Colonic mucosa (tissue), 1 donor: Measurements from ENCODE around the genes PTGER4 and SELENOP.

DNA sequence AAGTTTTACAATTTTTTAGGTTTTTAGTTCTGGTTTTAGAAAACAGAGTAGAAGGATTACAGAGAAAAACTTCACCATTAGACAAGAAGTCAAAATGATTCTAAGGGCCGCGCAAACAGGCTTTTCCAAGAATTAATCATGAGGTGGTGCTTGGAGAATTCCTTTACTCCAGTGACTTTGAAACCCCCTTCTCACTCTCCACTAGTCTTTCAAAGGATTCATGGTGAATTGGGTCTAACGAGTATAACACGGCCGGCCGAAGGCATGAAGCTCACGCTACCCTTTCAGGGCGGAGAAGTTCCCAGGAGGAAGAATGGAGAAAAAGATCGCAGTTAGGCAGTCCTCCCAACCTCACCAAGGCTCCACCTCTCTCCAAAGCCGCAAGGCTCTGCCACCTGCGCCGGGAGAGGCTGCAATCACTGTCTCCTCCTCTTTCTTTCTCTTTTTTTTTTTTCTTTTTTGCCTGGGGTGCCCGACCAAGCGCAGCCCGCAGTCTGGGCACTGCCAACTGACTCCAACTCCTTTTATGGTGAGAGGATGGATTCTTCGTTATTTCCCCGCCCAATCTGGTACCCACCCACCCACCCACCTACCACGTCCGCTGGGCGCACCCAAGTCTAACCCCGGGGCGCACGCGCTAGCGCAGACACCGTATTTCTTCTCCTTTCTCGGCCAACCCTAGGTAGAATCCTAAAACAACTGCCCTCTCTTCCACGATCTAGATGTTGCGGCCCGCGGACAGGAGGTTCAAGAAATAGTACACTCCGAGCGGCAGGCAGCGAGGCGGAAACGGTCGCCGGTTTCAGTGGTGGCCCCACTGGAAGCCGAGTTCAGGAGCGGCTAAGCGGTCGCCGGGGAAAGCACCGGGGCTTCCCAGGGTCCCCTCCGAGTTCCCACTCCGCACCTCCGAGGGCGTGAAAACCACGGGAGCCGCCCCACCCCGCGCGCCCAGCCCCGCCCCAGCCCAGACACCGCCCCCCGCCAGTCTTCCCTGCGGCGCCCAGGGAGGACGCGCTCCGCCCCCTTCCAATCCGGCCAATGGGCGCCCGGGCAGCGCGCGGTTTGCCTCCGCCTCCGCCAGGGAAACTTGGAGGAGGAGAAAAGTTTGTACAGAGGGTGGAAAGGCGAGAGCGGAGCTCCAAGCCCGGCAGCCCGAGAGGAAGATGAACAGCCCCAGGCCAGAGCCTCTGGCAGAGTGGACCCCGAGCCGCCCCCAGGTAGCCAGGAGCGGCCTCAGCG lies at the start of gene PTGER4:
TSS of gene PTGER4 (plus strand) at position 1,110 of the 1,239 bp plus-strand sequence.
- PRO-cap, result bidirectional peak, plus-strand start at position 614 of the sequence, minus-strand start at position 496 of the sequence; bidirectional peak, plus-strand start at position 685 of the sequence, minus-strand start at position 720 of the sequence; bidirectional peak, plus-strand start at position 1,112 of the sequence, minus-strand start at position 881 of the sequence

DNA sequence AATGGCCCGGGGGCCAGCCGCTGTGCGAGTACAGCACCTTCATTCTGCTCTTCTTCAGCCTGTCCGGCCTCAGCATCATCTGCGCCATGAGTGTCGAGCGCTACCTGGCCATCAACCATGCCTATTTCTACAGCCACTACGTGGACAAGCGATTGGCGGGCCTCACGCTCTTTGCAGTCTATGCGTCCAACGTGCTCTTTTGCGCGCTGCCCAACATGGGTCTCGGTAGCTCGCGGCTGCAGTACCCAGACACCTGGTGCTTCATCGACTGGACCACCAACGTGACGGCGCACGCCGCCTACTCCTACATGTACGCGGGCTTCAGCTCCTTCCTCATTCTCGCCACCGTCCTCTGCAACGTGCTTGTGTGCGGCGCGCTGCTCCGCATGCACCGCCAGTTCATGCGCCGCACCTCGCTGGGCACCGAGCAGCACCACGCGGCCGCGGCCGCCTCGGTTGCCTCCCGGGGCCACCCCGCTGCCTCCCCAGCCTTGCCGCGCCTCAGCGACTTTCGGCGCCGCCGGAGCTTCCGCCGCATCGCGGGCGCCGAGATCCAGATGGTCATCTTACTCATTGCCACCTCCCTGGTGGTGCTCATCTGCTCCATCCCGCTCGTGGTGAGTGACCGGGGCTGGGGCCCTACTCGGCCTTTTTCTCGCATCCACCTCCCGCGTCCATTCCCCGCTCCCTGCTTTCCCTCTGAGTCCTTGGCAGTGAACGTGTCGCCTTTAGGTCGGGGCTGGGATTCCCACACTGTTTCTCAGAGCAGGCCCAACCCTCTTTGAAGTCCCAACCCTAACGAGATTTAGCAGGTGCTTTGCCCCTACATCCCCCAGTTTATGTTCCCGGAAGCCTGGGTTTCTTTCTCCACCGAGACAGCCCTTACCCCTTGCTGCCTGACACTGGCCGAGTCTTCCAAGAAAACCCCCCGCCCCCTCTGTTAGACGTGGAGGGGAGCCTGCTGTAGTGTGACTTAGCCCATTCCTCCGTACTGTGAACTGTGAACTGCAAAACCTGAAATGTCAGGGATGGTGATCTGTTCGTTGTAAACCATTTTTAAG lies 1.9 kb downstream of the PTGER4 start:
- PRO-cap, result bidirectional peak, plus-strand start at position 336 of the sequence, minus-strand start at position 92 of the sequence; bidirectional peak, plus-strand start at position 943 of the sequence, minus-strand start at position 701 of the sequence

DNA sequence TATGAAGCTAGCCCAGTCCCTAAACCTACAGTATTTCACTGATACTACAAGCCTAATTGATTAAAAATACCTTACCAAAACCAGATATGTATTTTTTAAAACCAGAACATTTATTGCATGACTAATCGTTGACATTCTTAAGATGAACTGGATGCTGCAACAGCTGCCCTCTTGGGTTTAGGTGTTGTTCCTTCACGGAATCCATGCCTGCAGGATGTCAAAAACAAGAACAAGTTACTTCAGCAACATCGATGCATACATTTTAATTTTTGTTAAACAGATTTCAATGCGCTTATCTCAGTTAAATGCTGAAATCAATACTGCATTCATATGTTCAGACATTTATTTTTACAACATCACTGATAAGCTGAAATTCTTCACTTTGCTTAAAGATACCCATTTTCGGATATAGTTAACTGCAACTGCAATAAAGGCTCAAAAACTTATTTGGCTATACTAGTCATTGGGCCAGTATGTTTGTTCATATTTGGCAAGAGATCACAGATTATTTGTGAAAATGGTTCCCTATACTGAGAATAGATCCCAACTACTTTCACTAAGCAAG lies 2.6 kb downstream of the RPL37 start:
- PRO-cap, result no peak

GRCh38 chr5:40991524-40991761 lies 79.7 kb downstream of the MROH2B start:
- PRO-cap, result no peak

DNA sequence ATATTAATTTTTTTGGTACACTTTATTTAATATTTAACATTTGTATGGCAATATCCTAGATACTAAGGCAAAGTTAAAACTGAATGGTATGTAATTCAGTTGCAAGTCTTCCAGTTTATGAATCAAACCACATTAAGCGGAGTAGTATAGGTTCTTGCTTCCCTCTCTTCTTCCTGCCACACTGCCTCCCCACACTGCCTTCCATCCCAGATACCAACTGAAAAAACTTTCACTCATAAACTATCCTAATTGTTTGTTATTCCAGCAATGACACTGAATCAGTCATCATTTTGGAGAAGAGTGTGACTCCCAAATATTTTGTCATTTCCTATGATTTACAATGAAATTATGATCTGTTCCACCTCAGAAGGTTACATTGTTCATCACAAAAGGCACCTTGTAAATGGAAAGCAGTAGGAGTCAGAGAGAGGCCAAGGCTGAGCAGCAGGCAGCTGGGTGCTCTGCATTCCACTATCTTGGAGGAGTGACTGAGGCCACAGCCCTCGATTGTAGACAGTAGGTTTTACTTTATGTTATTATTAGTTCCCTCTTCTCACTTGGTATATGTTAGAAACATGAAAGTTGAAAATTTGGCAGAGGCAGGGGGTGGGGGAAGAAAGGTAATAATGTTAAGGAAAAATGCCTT lies 91.8 kb downstream of the PLCXD3 start:
- PRO-cap, result no peak

- PRO-cap, result no peak
These were observed 4.0 kb downstream of the PLCXD3 start for GRCh38 chr5:41506457-41506725.

- PRO-cap, result no peak
These were observed 9.1 kb downstream of the GHR start for GRCh38 chr5:42432353-42432761.

- PRO-cap, result no peak
These were observed 69.9 kb downstream of the GHR start for GRCh38 chr5:42493134-42493450.

GRCh38 chr5:42554908-42555401 lies 131.7 kb downstream of the GHR start:
- PRO-cap, result no peak

GRCh38 chr5:42586508-42587022 lies 163.3 kb downstream of the GHR start:
- PRO-cap, result no peak

DNA sequence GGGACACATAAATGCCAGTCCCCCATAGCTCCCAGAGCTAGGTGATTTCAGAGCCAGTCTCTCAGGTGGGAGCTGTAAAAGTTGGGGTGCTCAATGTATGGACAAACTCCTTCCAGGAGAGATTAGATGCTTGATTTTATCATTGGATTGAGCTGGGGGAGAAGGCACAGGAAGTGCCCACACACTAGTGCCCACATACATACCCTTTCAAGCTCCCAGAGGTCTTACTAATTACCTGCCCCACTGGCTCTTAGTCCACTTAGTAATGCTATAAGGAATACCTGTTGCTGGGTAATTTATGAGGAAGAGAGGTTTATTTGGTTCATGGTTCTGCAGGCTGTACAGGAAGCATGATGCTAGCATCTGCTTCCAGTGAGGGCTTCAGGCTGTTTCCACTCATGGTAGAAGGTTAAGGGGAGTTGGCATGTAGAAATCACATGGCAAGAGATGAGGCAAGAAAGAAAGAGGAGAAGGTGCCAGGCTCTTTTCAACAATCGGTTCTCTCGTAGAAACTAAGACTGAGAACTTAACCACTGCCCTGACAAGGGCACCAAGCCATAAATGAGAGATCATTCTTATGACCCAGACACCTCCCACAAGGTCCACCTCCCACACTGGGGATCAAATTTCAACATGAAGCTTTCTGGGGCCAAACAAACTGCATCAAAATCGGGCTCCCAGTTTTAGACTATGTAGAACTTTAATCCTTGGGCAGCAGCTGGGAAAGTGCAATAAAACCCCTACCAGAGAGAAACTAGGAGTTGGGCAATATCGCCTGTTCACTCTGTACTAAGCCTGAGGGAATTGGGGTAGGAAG lies 150.4 kb upstream of the CCDC152 start:
- PRO-cap, result no peak

- PRO-cap, result no peak
These were observed 135.7 kb upstream of the CCDC152 start for GRCh38 chr5:42620581-42621559.

GRCh38 chr5:42811739-42812568 lies at the start of gene SELENOP:
SELENOP (minus strand) TSS chr5:42811892.
- PRO-cap, result bidirectional peak, plus-strand start at chr5:42812181, minus-strand start at chr5:42811892

DNA sequence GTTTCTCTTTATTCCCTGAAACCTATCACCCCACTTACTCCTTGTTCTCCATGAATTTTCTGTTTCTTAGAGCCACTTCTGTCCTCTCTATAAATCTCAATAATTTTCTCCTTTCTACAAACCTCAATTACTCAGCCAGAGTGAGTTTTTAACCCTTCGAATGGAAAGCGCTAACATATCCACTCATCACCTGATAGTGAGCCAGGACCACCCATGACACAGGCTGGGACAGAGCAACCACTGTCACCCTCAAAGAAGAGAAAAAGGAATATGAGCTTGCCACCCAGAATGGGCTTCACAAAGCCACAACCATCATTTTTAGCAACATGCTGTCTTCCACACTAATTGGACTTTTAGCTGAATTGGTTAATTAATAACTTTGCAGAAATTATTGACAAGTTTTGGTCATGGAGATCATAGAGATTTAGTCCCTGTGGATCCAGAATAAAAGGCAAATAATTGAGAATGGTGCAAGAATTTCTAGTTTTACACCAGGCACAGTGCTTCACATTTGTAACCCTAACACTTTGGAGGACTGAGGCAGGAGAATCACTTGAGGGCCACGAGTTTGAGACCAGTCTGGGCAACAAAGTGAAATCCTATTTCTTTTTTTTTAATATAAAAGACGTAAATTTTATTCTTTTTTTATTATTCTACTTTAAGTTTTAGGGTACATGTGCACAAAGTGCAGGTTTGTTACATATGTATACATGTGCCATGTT lies 32.1 kb upstream of the SELENOP start:
- PRO-cap, result no peak

DNA sequence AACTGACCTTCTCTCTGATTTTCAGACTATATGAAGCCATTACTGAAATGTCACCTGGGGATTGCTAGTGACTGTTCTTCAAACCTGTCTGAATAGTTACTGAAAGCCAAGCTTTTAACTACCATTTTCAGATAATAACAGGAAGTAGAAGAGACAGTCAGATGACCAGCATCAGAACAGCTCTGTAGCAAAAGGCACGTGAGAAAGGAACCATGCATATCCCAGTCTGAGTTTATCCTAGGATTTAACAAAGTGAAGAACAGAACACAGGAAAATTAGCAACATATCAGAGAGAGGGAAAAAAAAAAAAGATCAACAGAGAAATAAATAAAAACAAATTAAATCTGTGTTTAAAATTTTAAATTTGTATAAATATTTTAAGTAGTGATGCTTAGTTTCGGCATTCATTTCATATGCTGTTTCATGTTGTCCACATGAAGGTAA lies 75.0 kb upstream of the SELENOP start:
- PRO-cap, result bidirectional peak, plus-strand start at position 190 of the sequence, minus-strand start at position 90 of the sequence

- PRO-cap, result bidirectional peak, plus-strand start at chr5:43041755, minus-strand start at chr5:43041754; bidirectional peak, plus-strand start at chr5:43042070, minus-strand start at chr5:43042105
These were observed 1.7 kb upstream of the ANXA2R start for GRCh38 chr5:43041643-43042425.

DNA sequence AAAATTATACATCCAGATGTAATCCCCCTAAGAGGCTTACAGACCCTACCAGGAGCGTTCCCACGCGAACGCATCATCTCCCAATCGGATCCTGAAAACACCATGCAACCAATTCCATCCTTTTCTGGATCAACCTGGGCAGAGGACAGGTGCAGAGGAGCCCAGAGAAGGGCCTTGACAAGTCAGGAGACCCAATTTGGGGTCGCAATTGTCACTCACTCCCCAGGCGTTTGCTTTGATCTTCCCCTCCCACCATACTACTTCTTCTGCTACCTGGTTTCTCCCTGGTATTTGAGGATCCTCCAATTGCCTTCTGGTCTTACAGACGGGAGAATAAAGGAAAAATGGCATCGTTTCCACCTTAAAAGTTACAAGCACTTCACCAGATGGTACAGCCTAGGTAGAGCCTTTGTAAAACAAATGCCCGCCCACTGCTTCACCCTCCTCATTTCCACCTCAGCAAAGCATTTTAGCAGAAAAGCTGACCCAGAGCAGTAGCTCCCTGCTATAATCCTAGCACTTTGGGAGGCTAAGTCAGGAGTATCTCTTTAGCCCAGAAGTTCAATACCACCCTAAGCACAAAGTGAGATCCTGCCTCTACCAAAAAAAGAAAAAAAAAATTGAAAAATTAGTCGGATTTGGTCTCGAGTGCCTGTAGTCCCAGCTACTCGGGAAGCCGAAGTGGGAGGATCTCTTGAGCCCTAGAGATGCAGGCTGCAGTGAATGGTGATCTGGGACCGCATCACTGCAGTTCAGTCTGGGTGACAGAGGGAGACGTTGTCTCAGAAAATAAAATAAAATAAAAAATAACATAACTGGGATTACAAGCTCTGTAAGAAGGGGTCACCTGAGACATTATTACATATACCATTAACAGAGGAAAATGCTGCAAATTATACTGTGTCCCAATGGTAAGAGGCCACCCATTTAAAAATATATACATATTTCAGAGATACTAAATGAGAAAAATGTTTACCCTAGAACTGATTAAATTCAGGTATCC lies 5.2 kb upstream of the ANXA2R start:
- PRO-cap, result no peak

DNA sequence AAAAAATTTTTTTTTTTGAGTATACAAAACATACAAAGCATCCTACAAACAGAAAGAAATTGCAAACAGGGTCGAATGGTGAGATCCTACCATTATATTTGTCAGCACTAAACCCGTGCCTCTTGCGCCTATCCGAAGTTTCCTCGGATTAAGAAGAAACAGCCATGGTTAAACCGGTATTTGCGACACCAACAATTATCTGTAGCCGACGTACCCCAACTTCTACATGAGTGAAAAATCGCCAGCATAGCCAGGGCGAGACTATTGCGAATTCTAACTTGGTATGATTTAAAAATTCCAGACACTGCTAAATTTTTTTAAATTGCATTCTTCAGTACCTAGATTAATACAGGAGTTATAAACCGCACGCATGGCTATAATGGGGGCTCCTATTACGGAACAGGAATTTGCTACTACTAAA lies 25.2 kb upstream of the ANXA2R start:
- PRO-cap, result no peak

DNA sequence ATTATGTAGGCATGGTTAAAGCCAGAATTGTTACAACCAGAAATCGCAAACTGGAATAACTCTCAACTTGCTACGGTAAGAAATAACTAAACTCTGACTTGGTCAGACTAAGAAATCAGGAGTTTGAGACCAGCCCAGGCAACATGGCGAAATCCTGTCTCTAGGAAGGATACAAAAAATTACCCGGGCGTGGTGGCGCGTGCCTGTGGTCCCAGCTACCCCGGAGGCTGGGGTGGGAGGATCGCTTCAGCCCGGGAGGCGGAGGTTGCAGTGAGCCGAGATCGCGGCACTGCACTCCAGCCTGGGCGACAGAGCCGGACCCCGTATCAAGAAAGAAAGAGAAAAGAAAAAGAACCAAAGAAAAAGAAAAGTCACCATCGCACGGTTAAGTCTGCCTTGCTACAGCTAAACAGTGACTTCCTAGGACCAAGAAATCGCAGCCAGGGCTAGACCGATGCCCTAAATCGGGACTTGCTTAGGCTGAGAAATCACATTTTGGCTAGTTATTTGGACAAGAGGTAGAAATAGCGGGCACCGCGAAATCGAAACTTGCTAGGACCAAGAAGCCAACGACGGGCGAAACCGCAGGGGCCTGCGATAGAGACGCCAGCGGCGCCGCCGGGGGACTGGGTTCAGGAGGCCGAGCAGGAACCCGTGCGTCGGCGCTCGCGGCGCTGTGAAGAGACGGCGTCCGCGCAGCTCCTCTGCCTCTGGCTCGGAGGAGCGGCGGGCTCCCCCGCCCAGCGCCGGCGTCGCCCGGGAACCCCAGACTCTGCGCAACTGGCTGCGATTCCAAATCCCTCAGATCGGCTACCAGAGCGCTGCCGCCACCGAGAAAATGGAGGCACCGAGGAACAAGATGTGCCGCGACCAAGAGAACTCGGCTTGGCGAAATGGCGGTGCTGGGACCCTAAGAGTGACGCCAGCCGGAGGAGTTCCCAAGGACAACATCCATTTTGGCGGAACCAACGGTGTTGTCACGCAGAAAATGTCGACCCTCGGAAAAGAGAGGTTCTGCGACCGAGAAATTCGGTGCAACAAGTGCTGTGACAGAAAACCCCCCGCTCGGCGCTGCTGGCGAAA lies 26.0 kb upstream of the ANXA2R start:
- PRO-cap, result bidirectional peak, plus-strand start at position 600 of the sequence, minus-strand start at position 706 of the sequence

DNA sequence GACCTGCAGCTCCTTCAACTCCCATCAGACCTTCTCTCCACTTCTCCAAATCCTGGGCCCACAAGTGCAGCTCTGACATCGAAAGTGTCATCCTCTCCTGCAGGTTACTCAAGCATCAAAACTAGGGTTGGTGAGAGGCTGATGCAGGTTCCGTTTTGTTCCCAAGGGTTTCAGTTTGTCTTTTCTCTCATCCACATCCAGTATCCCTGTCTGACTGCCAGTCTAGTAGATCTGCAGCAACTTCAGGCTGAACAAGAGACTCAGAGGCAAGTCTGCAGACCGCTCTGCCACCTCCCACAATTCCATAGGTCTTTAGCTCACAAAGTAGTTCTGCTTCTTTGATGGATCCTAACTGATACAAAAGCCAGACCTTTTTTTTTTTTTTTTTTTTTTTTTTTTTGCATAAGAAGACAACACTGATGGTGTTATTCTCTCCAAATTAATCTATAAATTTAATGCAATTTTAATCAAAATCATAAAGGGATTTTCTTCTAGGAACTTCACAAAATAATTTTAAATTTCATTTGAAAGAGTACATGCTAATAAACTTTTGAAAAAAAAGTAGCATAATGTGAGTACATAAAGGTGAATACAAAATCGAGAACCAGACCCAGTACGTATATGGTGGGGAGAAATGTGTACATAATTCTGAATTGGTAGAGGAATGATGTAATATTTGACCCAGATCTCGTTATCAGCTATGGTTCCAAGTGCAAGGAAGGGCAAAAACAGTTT lies 7.4 kb downstream of the TMEM267 start:
- PRO-cap, result no peak